Right common carotid artery plus branches (tissue), 1 donor: Measurements from ENCODE around the gene TPM2.

- PRO-cap: no peak
Measured at GRCh38 chr9:35043803-35044444, 1.9 kb downstream of the C9orf131 start.

DNA sequence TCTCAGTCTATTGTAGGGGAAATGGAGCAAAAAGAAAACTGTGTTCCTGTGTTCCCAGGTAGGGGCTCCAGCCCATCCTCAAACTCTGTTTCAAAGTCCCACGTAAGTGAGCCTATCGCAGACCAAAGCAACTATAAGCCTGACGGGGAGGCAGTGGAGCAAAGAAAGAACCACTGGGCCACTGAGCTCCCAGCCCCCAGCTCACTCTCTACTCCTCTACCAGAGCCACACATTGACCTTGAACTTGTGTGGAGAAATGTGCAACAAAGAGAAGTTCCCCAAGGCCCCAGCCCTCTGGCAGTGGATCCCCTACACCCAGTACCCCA lies 2.4 kb downstream of the C9orf131 start:
- PRO-cap: no peak

- PRO-cap: no peak
Measured at GRCh38 chr9:35517037-35517632, 27.2 kb downstream of the RUSC2 start.

DNA sequence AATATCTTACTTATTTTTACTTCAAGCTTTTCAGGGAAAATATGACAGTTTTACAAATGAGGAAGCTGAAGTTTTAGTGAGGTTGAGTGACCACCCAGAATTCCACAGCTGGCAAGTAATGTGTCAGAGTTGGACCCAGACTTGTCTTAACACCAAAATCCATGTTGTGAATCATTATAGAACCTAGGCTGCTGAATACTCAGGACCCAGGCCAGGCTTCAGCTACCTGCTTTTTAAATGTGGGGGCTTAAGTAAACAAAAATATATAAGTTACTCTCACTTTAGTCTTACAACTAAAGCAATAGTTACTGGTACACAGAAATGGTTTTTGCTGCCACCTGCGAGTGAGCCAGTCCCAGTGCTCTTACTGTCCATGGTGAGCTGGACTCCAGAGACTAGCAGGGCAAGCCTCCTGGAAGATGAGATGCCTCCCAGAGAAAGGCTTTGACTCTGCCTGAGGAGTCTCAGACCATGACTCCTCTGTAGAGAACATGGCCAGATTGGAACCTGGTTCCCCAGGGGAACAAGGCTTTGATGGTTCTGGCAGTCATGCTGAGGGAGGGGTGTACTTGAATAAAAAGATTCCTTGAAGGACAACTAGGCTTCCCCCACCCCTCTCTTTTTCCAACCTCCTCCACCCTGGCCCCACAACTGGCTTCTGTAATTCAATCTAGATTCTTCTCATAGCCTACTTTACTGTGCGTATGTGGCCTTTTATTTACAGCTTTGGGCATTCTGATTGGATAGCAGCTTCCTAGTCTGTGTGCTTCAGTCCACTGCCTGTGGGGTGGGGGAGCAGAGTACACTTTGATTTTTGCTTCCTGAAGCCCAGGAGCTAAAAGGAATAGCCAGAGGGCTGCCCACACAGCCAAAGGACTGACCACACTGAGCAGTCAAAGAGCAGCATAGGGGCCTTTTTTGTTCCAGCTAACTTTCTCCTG lies 30.2 kb downstream of the RUSC2 start:
- PRO-cap: no peak

- PRO-cap: unidirectional peak, minus-strand start at chr9:35553732
Measured at GRCh38 chr9:35553540-35554039, 10.1 kb downstream of the FAM166B start.

GRCh38 chr9:35564644-35565177 lies 1.0 kb upstream of the FAM166B start:
- PRO-cap: bidirectional peak, plus-strand start at chr9:35565037, minus-strand start at chr9:35564874

- PRO-cap: no peak
Measured at GRCh38 chr9:35598926-35599481, 6.1 kb upstream of the TESK1 start.

- PRO-cap: bidirectional peak, plus-strand start at chr9:35604420, minus-strand start at chr9:35604050
Measured at GRCh38 chr9:35603917-35604103, 1.3 kb upstream of the TESK1 start.

- PRO-cap: no peak
Measured at GRCh38 chr9:35606639-35607730, 1.9 kb downstream of the TESK1 start.

DNA sequence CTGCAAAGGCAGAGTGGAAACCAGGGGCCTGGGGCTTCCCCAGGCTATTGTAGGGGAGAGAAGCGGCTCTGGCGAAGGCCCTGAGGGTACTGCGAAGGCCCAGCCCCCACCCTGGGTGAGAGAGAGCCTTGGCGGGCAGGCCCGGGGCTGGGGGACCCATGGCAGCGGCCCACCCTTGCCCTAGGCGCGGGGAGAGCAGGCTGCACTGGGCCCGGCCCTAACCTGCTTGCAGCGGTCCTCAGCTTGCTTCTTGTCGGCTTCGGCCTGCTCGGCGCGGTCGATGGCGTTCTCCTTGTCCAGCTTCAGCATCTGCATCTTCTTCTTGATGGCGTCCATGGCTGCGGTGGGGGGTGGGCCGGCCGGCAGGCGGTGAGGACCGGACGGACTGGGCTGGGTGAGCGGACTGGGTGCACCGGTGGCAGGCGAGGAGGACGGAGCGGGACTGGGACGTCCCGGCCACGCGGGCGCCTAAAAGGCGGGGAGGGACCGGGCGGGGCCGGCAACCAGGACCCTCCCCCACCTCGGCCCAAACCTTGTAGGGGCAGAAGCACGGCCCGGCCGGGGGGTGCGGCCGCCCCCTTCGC lies at the start of gene TPM2:
TSS of gene TPM2 (minus strand) at position 444 of the 584 bp plus-strand sequence.
- PRO-cap: bidirectional peak, plus-strand start outside the sequence, minus-strand start at position 444 of the sequence

DNA sequence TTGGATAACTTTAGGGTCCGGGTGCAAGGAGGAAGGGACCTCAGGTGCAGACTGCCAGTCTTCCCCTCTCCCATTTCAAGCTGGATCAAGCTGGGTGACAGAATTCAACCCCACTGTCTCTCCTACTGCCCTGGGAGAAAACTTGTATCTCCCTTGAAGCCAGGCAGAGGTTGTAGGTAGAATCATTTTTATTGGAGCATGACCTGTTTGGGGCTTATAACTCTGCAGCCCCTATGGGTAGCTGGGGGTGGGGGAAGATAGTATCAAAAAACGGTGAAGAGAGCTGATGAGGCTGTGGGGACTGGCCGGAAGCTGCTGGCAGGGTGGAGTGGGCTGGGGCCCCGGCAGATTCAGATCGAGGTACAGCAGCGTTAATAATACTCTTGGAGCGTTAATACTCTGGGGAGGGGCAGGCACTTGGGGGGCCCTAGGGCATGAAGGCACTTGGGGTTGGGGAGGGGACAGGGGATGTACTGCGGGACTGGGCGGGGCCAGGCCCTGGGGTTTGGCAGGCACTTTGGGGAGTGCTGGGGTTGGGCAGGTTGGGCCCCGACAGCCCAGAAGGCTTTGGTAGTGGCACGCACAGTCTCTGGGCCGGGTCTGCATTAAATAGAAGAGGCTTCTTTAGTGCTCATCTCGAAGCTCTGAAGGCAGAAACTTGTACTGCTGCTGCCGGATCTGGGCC lies 7.6 kb upstream of the TPM2 start:
- PRO-cap: no peak

DNA sequence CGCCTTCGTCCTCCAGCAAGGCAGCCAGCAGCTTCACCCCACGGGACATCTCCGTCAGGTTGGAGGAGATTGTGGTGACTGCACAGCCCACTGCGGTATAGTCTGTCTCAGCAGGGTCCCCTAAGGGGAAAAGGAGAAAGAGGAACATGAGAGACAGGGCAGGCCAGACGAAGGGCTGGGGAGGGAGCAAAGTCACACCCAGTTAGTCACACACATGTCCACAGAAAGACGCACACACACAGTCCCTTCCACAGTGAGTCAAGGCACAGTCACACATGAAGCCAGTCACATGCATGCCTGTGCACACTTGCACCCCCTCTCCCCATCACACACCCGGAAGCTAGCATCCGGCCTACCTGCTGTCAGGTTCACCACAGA lies 12.8 kb downstream of the TLN1 start:
- PRO-cap: no peak

DNA sequence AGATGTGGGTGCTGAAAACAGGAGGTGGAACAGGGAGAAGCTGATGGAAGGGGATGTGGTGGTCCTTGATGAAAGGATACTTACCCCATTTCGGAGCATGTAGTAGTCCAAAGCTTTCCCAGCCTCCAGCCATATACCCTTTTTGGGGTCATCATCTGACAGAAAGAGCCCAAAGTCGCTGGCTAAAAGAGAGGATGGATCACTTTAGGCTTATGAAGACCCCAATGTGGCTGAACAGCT lies 6.9 kb downstream of the TLN1 start:
- PRO-cap: no peak

GRCh38 chr9:35739734-35740190 lies 7.3 kb downstream of the CREB3 start:
- PRO-cap: no peak

DNA sequence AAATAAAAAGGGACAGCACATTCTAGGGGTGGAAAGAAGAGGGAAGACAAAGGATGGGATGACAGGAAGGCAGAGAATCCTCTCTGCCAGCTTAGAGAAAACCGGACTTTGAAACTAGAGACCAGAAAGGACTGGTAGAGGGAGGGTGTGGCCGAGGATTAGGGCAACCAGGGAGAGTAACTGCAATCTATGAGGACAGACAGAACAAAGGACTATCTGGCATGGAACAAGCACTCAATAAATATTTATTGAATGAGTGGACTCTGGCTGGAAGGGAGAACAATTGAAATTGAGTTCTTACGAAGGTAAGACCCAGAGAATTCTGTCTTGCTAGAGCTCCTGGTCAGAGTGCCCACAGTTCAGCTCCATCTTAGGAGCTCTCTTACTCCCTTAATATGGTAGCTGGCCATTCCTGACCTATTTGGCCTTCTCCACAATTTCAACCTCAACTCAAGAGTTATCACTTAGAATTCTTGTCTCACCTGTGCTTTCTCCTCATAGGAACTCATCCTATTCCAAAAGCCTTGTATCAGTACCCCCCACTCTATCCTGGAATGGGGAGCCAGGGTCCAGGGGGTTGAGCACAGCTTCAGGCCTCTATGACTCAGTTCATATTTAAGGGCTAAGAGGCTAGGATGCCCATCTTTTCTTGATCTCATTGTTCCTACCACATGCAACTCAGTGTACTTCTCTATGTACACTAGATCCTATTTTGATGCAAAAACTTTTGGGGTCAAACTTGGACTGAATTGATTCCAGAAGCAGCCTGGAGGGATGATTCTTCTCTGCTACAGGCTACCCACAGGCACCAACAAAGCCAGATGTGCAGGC lies 2.2 kb downstream of the GBA2 start:
- PRO-cap: no peak

DNA sequence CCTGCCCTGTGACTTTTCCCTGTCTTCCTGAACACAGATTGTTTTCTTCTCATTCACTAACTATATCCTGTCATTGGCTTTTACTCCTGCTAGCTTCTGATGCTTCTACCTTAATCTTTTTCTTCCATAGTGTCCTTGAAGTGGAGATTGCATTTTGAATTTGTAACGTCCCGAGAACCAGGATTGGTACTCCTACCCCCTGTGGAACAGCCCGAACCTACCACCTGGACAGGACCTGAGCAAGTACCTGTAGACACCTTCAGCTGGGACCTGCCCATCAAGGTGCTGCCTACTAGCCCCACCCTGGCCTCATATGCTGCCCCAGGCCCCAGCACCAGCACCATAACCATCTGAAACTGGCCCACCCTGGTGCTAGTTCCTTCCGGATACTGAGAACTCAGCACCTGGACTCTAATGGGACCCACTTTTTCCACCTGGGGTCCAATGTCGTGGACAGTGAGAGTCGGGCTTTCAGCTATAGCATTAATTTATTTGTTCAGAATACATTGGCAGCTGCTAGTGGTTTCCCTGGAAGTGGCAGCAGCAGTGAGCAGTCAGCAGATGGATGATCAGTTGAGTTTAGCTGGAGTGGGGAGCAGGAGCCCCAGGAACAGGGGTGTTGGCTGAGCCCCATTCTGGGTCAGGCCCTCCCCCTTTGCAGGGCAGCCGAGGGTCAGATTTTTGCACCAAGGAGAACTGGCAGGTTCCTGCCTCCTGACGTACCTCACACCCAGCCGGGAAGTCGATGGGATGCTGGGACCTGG lies 1.4 kb downstream of the MSMP start:
- PRO-cap: no peak

DNA sequence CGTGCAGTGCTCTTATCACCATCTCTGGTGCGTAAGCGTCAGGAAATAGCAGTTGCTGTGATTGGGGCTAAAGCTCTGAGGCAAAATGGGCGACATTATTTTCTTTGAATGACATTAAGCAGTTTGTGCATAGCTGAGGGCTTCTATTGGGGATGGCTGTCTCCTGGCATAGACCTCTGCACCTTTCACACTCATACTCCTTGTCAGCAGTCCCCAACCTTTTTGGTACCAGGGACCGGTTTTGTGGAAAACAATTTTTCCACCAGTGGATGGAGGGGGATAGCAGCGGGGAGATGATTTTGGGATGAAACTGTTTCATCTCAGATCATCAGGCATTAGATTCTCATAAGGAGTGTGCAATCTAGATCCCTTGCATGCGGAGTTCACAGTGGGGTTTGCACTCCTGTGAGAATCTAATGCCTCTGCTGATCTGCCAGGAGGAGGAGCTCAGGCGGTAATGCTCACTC lies 1.2 kb upstream of the MSMP start:
- PRO-cap: no peak

GRCh38 chr9:35771867-35772473 lies 17.9 kb upstream of the MSMP start:
- PRO-cap: no peak

- PRO-cap: no peak
Measured at GRCh38 chr9:35832791-35833339, 3.8 kb downstream of the TMEM8B start.

DNA sequence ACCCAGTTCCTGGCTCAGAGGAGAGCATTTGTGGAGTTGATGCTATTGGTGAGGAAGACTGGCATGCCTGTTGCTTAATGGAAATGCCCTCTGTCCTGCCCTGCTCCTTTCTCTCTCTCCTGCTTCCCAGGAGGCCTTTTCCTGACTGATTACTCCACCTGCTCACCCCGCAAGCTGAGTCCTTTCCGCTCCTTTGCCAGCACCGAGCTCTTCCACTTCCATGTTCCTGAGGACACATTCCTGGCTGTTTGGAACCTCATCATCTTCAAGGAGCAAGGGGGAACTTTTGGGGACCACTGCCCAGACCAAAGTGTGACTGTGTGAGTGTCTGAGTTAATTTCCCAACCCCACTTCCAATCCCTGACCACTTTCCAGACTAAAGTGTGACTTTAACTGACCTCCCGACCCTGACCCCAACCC lies 5.3 kb downstream of the TMEM8B start:
- PRO-cap: no peak